Hematopoietic multipotent progenitor cell (in vitro differentiated cells): ENCODE results near the genes NDUFB3 and WDR12.

- CAGE, long polyA plus RNA, result no peak
Observed at GRCh38 chr2:200795163-200795619, 16.5 kb upstream of the BZW1 start.

- CAGE, long polyA plus RNA, result no peak
Observed at GRCh38 chr2:200820207-200821105, 8.7 kb downstream of the BZW1 start.

DNA sequence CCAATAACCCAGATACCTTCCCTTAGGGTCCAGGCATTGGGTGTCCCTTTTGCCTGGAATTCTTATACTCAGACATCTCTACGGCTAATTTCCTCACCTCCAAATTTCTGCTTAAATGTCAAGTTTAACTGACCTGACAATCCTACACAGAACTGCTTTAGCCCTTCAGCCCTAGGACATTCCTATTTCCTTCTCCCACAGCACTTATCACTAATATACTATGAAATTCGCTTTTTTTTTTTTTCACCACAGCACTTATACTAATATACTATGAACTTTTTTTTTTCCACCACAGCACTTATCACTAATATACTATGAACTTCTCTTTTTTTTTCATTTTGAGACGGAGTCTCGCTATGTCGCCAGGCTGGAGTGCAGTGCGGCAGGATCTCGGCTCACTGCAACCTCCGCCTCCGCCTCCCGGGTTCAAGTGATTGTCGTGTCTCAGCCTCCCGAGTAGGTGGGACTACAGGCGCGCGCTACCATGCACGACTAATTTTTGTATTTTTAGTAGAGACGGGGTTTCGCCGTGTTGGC is 612 bp downstream of the PPIL3 start:
- CAGE, long polyA plus RNA, result no peak

DNA sequence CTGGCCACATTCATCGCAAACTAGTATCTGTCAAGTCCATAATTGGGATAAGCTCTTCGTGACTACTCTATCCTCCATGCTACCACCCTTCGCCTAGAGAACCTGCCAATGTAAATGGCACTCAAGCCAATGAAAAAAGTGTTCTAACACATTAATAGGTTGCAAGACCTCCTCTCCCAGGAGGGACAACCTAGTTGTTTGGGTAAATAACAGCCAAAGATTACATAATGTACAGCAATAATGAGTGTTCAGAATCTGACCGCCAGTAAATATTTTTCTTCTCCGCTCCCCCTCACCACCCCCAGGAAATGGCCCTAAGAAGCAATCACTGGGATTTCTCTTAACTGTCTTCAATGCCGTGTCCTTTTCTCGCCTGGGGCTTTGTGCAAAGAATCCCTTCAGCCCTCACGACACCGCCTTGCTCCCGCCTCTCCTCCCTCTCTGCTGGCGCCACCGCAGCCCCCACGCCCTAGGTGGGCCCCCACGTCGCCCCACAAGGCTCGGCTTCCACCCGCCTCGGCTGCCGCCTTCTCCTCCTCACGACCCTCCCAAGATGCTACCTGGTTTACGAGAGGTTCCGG is 487 bp downstream of the HYCC2 start:
- CAGE, long polyA plus RNA, result no peak

- CAGE, long polyA plus RNA, result start-site peak on the plus strand at chr2:201072018-201072022, 53 reads
Observed at GRCh38 chr2:201071475-201072416, at the start of gene NDUFB3. TSS of gene NDUFB3 (plus strand) at chr2:201072001.

DNA sequence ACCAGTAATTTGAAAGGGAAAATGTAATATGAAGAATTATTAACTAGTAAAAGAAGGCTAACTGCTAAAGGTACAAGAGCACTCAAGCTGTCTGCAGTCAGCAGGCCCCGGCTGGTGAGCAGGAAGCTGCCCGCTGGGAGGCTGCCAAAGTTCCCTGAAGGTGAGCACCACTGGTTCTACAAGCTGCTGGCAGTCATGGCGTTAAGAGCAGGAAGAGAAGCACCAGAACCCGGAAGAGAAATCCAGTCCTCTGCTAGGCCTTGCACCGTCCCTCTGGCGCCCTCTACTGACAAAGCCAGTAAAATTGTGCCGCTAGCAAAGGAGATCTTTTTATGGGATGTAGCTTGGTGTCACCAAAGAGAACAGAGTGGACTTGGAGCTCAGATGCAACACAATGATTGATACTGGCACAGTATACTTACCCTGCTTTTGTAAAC is 28.2 kb upstream of the CASP8 start:
- CAGE, long polyA plus RNA, result no peak

GRCh38 chr2:201261980-201262301 is 1.6 kb downstream of the CASP8 start:
- CAGE, long polyA plus RNA, result no peak

GRCh38 chr2:201403270-201403469 is 46.0 kb upstream of the FLACC1 start:
- CAGE, long polyA plus RNA, result no peak

- CAGE, long polyA plus RNA, result no peak
Observed at GRCh38 chr2:201645199-201645534, 1.9 kb upstream of the TMEM237 start.

GRCh38 chr2:201697952-201698151 is 592 bp downstream of the MPP4 start:
- CAGE, long polyA plus RNA, result no peak

- CAGE, long polyA plus RNA, result no peak
Observed at GRCh38 chr2:201758977-201759577, 21.7 kb downstream of the ALS2 start.

DNA sequence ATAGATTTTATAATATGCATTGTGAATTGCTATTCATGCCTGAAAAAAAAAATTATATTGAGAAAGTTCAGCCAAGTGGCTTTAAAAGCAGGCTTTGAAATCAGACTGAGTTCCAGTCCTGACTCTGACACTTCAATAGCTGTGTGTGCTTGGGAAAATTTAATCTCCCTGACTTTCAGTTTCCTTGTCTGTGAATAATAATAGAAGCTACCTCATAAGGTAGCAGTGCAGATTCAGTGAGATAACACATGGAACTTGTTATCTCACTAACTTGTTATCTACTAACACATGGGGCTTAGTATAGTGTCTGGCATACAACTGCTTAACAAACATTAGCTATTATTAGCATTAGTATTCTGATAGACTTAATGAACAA is 15.0 kb downstream of the ALS2 start:
- CAGE, long polyA plus RNA, result no peak

GRCh38 chr2:201858679-201859342 is 52.5 kb downstream of the CDK15 start:
- CAGE, long polyA plus RNA, result no peak

DNA sequence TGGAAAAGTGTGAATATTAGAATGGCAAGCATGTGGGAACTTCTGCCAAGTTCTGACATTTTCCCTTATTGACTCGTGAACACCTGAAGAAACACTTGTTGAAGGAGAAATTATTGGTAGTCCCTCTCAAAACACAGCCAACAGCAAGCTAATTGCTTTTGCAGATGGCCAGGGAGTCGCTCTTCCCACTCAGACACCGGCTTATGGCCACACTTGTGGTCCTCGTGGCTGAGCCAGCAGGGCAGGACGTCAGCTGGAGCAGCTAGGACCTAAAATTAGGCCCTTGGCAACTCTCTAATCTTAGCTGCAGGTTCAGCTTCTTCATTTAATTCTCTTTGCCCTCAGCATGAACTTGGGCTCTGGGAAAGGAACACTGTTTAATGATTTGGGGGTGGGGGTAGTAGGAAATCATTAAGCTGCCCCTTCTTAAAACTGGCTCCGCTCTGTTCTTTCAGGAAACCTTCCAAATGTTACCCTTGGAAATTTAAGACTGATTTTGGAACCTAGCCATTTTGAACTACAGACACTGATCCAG is 77.3 kb downstream of the CDK15 start:
- CAGE, long polyA plus RNA, result no peak

- CAGE, long polyA plus RNA, result no peak
Observed at GRCh38 chr2:202249848-202250415, 11.5 kb upstream of the SUMO1 start.

DNA sequence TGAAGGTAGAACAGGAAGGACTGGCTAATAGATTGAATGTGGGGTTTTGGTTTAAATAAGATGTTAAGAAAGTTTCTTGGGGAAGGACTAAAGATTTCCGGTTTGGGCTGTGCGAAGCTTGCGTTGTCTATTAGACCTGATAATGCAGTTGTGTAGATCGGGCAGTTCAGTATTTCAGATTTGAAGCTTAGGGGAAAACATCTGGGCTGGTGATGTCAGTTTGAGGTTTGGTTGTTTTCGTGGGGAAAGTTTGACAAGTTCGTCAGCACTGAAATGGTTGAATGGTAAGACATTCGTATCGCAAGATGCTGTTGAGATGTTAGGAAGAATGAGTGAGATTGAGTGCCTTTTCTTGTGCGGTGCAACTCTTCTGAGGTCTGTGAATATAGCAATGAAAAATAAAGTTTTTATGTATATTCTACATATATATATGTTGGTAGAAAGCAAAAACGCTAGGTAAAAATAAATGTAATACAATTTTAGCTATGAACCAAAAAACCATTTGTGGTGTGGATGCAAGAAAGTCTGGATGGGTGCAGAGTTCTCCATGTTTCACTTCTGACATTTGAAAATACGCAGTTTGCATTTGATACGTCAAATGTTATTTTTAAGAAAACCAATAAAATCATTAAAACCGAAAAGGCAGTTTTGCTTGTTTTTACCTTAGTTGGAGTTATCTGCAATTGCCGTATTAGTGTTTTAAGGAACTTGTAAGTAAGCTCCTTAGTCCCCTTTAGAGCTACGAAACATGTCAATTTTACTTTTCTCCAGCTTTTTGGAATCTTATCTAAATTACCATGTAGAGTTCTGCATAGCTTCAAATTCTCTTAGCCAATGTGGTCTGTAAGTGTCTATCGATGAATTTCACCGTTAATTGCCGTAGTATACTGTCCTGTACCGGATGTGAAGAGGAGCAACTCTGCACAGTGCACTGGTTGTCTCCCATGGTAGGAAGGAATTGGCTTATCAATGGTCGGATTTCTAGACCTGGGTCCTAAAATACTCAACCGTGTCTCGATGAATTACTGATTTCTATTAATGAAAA is 1.5 kb downstream of the NOP58 start:
- CAGE, long polyA plus RNA, result no peak

- CAGE, long polyA plus RNA, result no peak
Observed at GRCh38 chr2:202288864-202289091, 23.2 kb downstream of the NOP58 start.

GRCh38 chr2:202395792-202396574 is 19.9 kb downstream of the BMPR2 start:
- CAGE, long polyA plus RNA, result no peak

GRCh38 chr2:202588633-202589338 is 46.0 kb upstream of the FAM117B start:
- CAGE, long polyA plus RNA, result no peak

DNA sequence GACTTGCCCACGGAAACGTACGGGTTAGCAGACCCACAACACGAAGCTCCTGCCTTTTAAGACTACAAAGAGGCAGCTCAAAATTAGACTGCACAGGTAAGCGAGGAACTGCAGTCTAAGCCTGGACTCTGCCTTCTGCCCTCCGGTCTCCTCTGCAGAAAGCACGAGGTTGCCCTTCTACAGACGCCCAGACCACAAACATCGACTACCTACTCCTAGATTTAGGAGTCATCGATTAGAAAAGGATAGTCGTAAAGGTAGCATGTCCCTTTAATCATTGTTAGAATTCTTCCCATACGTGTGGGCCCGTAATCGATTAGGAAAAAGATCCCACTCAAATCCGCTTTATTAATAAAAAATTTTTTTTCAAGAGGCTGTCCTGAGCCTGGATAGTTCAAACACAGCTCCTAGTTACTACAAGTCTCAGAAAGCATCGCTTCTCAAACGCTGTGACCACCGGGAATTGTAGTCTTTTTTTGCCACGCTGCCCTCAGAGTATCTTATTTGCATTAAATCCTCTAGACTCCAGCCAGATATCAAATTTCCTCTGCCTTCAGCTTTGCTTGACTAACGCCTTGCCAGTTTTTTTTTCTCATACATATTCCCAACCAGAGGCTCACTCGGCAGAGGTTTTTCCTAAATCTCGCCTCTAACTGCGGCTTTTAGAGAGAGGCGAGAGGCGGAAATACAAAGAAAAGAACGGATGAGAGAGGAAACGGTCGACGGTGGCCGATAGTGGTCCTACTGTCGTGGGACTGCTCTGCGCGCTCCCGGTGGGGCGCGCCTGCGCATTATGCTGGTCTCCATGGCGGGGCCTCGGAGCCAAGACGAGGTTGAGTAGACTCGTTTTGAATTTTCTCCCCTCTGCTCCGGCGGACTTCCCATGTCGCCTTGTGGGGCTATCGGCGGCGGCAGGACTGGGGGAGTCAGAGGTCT is at the start of gene WDR12:
WDR12 (minus strand) TSS at position 181 of the 936 bp plus-strand sequence.
- CAGE, long polyA plus RNA, result no peak